Skeletal muscle cell (primary cell): ENCODE results near the genes NIBAN3, FCHO1, JAK3 and MPV17L2.

- RRBS, result no CpG with 5 or more reads among the region's 15 CpGs
These were observed 438 bp upstream of the SLC27A1 start for GRCh38 chr19:17469889-17470283.

- RRBS, result no CpG with 5 or more reads among the region's 6 CpGs
These were observed 13.7 kb downstream of the SLC27A1 start for GRCh38 chr19:17483926-17484539.

- RRBS, result 91% methylated on average over 4 of the region's 26 CpGs
These were observed 6.2 kb upstream of the NIBAN3 start for GRCh38 chr19:17520821-17521290.

- RRBS, result 70% methylated on average over 8 of the region's 31 CpGs
These were observed at the start of gene NIBAN3 for GRCh38 chr19:17526860-17527853. TSS of gene NIBAN3 (plus strand) at chr19:17527267.

- RRBS, result 17% methylated on average over 2 of the region's 26 CpGs
These were observed at the start of gene FCHO1 for GRCh38 chr19:17751177-17752251. TSS of gene FCHO1 (plus strand) at chr19:17751477.

GRCh38 chr19:17775645-17776136 is 19.2 kb upstream of the B3GNT3 start:
- RRBS, result no CpG with 5 or more reads among the region's 23 CpGs

- RRBS, result 67% methylated on average over 3 of the region's 9 CpGs
These were observed 3.7 kb upstream of the B3GNT3 start for GRCh38 chr19:17791219-17791659.

- RRBS, result no CpG with 5 or more reads among the region's 27 CpGs
These were observed 9.7 kb downstream of the INSL3 start for GRCh38 chr19:17811506-17812179.

- RRBS, result no CpG with 5 or more reads among the region's 7 CpGs
These were observed 6.6 kb upstream of the INSL3 start for GRCh38 chr19:17827941-17828381.

- RRBS, result no CpG with 5 or more reads among the region's 20 CpGs
These were observed 1.4 kb downstream of the JAK3 start for GRCh38 chr19:17846169-17846959.

GRCh38 chr19:17847246-17848358 is at the start of gene JAK3:
TSS of gene JAK3 (minus strand) at chr19:17847982.
- RRBS, result no CpG with 5 or more reads among the region's 43 CpGs

DNA sequence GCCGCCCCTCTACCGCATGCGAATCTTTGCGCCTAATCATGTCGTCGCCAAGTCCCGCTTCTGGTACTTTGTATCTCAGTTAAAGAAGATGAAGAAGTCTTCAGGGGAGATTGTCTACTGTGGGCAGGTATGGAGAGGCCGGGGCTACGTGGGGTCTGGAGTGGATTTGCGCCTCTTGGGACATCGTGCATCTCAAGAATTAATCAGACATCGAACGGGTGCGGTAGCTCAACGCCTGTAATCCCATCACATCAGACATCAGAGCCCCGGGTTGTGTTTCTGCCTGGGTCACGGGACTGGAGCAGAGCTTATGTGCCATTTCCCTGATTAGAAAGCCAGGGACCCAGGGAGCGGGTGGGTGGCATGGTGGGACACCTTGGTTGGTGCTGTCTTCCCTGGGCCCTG is 1.6 kb downstream of the RPL18A start:
- RRBS, result no CpG with 5 or more reads among the region's 18 CpGs

DNA sequence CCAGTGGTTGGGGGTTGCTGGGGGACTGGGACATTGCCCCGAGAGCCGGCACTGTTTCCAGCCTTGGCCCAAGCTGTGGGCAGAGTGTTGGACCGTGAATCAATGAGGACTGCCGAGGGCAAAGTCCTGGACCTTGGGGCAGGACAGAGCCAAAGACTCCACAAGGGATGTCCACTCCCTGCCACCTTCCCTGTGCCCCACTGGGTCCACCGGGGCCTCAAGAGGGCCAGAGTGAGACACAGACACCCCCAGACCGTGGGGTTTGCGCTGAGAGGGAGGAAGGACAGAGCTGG is 11.7 kb downstream of the MAST3 start:
- RRBS, result no CpG with 5 or more reads among the region's 7 CpGs

- RRBS, result no CpG with 5 or more reads among the region's 28 CpGs
These were observed 21.9 kb downstream of the MAST3 start for GRCh38 chr19:18119075-18120220.

GRCh38 chr19:18123692-18124434 is 26.3 kb downstream of the MAST3 start:
- RRBS, result no CpG with 5 or more reads among the region's 37 CpGs

GRCh38 chr19:18176568-18177377 is 3.2 kb downstream of the IFI30 start:
- RRBS, result 68% methylated on average over 2 of the region's 16 CpGs

DNA sequence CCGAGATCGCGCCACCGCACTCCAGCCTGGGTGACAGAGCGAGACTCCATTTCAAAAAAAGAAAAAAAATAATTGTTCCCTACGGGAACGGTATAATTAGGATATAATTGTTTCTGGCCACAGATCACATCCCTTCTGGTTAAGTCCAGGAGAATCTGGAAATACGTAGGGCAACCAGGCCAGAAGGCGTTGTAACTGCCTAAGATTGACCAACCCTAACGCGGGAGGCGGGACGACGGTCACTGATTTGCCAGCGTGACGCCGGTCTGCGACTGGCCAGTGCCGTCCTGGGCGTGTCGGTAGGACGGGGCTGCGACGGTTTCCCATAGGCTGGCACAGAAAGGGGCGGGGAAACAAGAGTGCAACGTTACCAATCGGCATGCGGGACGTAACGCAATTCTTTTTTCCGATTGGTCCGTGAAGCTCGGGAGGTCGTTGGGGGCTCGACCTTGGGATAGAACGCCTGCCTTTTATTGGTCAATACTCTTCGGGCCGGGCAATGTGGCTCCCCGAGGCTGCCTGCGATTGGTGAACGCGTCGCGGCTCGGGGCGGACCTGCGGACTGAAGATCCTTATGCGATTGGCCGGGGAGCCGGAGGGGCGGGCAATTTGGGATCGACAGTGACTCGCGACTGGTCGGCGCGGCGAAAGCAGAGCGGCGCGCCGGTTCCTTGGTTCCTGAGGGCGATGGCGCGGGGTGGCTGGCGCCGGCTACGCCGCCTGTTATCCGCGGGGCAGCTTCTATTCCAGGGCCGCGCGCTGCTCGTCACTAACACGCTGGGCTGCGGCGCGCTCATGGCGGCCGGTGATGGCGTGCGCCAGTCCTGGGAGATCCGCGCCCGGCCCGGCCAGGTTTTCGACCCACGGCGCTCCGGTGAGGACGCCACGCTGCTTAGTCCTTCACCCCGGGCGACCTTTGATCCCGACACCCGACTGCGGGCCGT is at the start of gene MPV17L2:
Gene MPV17L2 (plus strand): TSS at position 624 of the 944 bp plus-strand sequence.
- RRBS, result under 1% methylated on average over 28 of the region's 99 CpGs

GRCh38 chr19:18196743-18197735 is 4.0 kb downstream of the MPV17L2 start:
- RRBS, result no CpG with 5 or more reads among the region's 35 CpGs

GRCh38 chr19:18204972-18205471 is 1.2 kb upstream of the RAB3A start:
- RRBS, result no CpG with 5 or more reads among the region's 18 CpGs

DNA sequence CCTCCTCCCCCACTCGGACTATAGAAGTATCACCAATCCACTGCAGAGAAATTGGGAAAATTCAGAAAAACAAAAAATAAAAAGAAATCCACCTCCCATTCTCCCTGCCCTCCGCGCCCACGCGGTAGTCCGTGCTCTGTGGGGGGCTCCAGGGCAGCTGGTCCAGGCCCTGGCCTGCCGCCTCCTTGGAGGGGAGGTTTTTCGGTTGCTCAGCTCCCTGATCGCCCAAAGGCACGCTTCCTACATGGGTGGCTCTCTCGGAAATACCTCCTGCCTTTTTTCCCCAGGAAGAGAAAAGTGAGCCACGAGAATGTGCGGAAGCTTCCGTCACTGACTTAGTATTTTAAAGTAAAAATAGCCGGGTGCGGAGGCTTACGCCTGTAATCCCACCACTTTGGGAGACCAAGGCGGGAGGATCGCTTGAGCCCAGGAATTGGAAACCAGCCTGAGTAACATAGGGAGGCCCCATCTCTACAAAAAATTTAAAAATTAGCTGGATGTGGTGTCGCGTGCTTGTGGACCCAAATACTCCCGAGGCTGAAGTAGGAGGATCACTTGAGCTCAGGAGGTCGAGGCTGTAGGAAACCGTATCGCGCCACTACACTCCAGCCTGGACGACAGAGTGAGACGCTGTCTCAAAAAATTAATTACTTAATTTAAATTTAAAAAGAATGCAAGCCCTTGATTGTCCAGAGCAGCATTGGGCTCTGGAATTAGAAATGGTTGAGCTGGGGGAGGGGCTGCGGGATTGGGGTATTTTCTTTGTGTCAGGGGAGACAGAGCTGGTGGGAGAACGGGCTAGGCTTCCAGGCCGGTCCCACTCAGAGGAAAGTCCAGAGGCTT is 1.9 kb upstream of the RAB3A start:
- RRBS, result no CpG with 5 or more reads among the region's 31 CpGs